Spleen (tissue), 7 donors: ENCODE measurements around the genes CATSPERZ and ATG2A.

DNA sequence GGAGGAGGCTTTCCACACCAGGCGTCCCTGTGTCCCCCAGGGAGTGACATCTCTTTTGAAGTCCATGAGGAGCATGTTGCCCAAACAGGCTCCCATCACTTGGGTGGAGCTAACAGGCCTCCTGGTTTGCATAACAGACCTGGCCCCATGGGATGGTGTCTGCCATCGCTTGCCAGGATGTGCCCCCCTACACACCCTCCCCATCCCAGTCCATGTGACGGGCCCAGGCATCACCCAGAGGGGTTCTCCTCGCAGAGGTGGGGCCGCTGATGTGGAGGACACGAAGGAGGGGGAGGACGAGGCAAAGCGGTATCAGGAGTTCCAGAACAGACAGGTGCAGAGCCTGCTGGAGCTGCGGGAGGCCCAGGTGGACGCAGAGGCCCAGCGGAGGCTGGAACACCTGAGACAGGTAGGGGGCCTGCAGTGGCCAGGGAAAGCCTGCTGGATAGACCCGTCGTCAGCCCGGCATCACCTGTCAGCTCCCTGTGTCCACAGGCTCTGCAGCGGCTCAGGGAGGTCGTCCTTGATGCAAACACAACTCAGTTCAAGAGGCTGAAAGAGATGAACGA, 14.4 kb downstream of the PLCB3 start:
- PRO-cap, 4 experiments = no peak in any of the 4 experiments
- RAMPAGE, long total RNA, 4 experiments = no peak in any of the 4 experiments

GRCh38 chr11:64284947-64285636, 556 bp upstream of the GPR137 start:
- PRO-cap, 4 experiments = peak in 4 of 4 experiments; most common plus-strand start chr11:64285201 (in 4); most common minus-strand start chr11:64285112 (in 3)
- RAMPAGE, long total RNA, 4 experiments = start-site peak on the plus strand in 1 of 4 experiments, at chr11:64285184-64285260 at its widest, 49 reads per replicate

- PRO-cap, 4 experiments = no peak in any of the 4 experiments
- RAMPAGE, long total RNA, 4 experiments = no peak in any of the 4 experiments
These were observed at the start of gene CATSPERZ for GRCh38 chr11:64300117-64301015. Gene CATSPERZ, plus strand, starts transcription at chr11:64300358.

DNA sequence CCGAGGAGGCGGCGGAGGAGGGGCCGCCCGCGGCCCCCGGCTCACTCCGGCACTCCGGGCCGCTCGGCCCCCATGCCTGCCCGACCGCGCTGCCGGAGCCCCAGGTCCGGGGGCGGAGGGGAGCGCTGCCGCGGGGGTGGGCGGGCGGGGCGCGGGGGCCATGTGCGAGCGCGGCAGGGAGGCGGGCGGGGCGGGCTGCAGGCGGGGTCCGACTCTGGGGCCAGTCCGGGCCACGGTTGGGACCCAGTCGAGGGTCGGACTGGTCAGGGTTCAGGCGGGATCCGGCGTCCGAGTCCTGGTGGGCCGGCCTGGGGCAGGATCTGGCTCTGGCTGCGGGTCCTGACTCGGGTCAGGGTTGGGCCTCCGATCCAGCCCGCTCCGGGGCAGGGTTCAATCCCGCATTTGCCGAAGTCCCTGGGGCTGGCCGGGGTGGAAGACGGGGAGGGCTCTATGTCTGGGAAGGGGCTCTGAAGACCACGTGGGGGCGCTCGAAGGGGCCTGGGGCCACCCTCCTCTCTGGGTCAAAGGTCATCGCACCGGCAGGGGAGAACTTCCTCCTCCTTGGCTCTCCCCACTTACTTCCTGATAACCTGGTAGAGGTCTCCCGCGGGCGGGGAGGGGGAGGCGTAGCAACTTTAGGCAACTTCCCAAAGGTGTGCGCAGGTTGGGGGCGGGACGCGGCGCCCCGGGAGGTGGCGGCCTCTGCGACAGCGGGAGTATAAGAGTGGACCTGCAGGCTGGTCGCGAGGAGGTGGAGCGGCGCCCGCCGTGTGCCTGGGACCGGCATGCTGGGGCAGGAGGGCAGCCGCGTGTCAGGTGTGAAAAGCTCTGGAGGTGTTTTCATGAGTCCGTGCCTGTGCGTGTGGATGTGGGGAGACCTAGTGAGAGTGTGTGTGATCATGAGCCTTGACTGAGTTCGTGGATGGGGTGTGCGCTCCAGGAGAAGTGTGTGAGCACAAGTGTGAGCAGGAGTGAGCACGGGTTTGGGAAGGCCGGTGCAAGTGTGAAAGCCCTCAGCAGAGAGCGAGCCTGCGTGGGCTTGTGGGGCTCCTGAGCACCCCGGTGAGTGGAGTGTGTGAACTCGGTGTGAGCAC, 656 bp downstream of the ESRRA start:
- PRO-cap, 4 experiments = peak in 4 of 4 experiments; most common plus-strand start position 246 of the sequence (in 3); most common minus-strand start position 469 of the sequence (in 4)
- RAMPAGE, long total RNA, 4 experiments = no peak in any of the 4 experiments

DNA sequence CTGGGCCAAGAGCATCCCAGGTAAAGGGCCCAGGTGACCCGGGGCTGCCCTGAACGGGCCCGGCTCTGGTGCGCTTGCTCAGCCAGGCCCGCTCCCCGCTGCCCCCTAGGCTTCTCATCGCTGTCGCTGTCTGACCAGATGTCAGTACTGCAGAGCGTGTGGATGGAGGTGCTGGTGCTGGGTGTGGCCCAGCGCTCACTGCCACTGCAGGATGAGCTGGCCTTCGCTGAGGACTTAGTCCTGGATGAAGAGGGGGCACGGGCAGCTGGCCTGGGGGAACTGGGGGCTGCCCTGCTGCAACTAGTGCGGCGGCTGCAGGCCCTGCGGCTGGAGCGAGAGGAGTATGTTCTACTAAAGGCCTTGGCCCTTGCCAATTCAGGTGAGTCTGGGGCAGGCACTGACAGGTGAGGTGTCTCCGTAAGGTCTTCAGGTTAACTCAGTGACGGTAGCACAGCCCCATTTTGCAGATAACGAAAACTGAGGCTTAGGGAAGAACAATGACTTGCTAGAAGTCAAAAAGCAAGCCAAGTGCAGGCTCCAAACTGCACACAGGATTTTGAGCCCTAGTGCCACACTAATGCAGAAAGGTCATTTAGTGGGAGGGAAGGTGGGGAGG, 2.4 kb downstream of the TRMT112 start:
- PRO-cap, 4 experiments = no peak in any of the 4 experiments
- RAMPAGE, long total RNA, 4 experiments = no peak in any of the 4 experiments

DNA sequence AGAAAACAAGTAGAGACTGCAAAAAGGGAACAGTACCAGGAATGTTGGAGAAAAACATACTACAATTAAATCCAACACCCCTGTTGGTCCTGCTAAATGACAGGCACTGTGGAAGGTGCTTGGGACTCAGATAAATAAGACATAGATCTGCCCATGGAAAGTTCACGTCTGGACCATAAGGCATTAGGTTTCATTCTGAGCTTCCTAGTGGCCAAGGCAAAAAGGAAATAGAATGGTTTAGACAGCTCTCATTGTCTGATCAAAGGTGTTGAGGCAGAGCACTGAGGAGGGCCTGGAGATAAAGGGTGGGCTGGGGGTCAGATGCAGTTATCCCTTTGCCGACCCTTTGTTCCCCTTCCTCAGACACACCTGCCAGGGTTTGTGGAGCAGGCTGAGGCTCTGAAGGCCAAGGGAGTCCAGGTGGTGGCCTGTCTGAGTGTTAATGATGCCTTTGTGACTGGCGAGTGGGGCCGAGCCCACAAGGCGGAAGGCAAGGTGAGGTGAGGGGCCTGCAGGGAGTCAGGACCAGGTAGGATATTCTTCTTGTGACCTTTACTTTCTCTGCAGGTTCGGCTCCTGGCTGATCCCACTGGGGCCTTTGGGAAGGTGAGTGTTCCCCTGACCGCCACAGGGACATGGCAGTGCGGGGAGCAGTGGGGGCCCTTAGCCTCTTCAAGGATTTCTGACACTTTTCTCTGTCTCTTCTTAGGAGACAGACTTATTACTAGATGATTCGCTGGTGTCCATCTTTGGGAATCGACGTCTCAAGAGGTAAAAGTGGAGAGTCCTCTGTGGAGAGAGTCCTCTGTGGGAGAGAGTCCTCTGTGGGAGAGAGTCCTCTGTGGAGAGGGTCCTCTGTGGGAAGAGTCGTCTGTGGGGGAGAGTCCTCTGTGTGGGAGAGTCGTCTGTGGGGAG, 2.6 kb downstream of the PRDX5 start:
- PRO-cap, 4 experiments = no peak in any of the 4 experiments
- RAMPAGE, long total RNA, 4 experiments = no peak in any of the 4 experiments

DNA sequence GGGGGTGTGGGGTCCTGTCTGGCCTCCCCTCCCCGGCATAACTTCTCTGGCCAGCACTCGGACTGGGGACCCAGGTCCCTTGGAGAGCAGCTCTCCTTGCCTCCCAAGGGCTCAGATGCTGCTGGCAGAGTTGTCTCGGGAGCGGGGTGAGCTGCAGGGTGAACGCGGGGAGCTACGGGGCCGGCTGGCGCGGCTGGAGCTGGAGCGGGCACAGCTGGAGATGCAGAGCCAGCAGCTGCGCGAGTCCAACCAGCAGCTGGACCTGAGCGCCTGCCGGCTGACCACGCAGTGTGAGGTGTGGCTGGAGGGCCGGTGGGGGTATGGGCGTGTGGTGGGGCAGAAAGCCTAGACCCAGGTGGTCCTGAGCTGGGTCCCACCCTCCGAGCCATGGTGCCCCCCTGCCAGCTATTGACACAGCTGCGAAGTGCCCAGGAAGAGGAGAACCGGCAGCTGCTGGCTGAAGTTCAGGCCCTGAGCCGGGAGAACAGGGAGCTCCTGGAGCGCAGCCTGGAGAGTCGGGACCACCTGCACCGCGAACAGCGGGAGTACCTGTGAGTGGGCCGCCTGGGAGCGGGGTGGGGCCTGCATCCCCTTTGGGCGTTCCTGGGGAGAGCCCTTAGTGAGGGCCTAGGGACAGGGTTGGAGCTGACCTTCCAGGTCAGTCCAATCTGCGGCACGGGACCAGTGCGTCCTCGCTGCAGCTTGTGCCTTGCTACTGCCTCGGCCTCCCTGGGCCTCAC, 5.8 kb upstream of the RPS6KA4 start:
- PRO-cap, 4 experiments = no peak in any of the 4 experiments
- RAMPAGE, long total RNA, 4 experiments = no peak in any of the 4 experiments

- PRO-cap, 4 experiments = no peak in any of the 4 experiments
- RAMPAGE, long total RNA, 4 experiments = no peak in any of the 4 experiments
These were observed 4.8 kb upstream of the RPS6KA4 start for GRCh38 chr11:64354269-64354488.

DNA sequence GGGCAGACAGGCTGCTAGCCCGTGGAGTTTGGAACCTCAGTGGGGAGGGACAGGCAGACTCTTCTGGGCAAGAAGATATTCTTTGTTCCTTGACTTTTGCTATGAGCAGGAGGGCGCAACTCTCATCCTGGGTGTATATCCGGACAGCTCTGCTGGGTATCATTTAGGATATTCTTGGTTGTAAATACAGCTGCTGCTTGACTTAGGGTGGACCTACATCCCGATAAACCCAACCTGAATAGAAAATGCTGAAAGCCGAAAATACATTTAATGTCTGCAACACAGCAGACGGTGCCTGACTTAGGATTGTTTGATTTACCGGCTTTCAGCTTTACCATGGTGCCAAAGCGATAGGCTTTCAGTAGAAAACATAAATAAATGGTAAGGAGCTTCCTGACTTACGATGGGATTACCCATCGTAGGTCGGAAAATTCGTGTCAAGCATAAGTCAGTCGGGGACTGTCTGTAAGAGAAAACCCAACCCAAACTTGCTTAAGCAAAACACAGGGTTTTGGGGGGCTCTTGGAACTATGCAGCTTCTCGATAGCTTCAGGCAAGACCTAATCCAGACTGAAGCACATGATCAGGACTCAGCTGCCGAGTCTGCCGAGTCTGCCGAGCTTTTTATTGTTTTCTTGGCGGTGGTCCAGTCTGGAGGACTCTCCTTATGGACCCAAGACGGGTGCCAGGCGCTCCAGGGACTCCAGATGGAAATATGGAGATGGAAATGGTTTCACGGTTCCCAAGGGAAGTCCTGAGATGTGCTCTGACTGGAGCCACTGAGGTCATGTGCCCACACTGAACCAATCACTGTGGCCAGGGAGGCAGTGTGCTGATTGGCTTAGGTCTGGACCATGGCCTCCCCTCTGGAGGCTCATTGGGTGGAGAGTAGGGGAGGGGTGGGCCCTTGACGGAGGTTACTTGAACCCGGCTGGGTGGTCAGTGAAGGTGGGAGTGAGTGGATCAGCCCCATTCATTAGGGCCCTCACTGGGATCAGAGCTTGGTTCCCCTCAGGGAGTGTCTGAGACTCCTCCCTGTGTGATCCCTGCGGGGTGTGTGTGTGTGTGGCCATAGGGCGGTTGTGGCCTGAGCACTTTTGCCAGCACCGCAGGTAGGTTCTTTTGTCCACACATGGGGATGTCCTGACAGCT, 13.7 kb downstream of the RPS6KA4 start:
- PRO-cap, 4 experiments = peak in 1 of 4 experiments; most common plus-strand start position 415 of the sequence (in 1)
- RAMPAGE, long total RNA, 4 experiments = no peak in any of the 4 experiments

DNA sequence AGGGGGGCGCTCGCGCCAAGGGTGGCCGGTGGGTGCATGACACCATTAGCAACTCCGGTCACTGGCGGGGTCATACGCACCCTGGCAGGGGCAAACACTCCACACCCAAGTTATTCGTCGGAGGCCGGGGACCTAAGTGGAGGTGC, 332 bp downstream of the RASGRP2 start:
- PRO-cap, 4 experiments = peak in 4 of 4 experiments; most common plus-strand start position 115 of the sequence (in 4)
- RAMPAGE, long total RNA, 4 experiments = no peak in any of the 4 experiments

DNA sequence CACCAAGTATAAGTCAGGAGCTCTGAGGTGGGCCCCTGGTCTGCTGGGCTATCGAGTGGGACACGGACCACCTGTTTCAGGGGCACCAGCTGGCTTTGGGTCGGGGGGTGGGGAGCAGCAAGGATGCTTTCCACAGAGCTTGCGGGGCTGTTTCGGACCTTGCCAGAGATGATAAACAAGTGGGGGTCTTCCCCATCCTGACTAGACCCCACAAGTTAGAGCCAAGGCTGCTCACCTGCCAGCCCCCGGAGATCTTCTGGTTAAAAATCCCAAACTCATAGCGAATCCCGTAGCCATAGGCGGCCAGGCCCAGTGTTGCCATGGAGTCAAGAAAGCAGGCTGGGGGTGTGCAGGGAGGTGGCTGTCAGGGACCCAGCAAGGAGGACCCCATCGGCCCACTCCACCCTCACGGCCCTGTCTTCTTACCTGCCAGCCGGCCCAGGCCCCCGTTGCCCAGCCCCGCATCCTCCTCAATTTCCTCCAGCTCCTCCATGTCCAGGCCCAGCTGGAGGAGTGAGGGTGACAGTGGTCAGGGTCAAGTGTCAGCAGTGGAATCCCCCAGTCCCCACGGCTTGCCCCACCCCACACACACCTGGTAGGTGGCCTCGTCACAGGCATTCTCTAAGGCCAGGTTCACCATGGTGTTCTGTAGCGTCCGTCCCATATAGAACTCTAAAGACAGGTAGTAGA, 1.6 kb downstream of the PYGM start:
- PRO-cap, 4 experiments = no peak in any of the 4 experiments
- RAMPAGE, long total RNA, 4 experiments = no peak in any of the 4 experiments

DNA sequence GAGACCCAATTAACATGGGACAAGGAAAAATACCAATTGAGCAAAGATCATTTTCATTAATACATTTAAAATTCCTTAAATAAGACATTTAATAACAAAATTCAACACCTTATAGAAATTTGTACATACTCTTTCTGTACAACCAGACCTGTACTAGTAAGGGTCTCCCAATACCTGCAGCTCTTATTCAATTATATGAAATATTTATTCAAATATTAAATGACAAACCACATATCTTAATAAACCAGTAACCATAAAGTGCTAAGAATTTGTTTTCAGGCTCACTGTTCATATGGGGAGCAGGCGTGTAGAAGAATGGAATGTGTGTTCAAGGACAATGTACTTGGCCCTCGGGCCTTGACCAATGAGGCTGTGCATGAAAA, 4.4 kb downstream of the SF1 start:
- PRO-cap, 4 experiments = no peak in any of the 4 experiments
- RAMPAGE, long total RNA, 4 experiments = no peak in any of the 4 experiments

- PRO-cap, 4 experiments = no peak in any of the 4 experiments
- RAMPAGE, long total RNA, 4 experiments = no peak in any of the 4 experiments
These were observed 3.6 kb downstream of the SF1 start for GRCh38 chr11:64774881-64775021.

DNA sequence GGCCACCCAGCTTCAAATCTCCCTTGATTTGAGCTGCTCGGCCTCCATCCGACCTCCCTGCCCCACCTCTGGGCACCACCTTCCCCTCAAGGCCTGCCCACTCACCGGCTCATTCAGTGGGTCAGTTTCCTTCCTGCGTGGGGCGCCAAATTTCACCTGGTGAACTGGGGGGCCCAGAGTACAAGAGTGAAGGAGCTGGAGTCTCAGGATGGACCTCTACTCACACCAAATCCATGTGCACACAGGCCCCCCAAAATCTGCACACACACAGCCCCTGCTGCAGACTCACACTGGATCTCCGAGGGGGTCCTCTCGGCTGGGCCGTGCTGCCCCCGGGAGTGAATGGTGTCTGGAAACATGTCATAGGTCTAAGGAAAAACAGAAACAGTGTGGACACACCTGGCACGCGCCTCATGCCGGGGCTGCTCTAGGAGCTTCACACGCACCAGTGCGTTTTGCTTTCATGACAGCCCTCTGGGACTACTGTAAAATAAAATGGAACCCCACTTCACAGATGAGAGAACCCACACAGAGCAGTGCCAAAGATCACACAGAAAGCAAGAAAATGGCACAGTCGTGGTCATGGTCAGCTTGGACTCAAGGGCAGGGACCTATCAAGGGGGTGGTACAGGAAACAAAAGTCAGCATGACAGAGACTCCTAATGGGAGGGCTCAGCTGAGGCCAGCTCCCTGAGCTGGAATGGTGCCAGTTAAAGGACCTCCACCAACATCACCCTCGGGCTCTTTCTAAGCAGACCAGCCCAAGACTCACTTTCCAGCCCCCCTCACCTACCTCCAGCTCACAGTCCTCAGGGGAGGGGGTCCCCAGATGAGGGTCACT, 3.5 kb downstream of the MAP4K2 start:
- PRO-cap, 4 experiments = peak in 2 of 4 experiments; most common minus-strand start position 599 of the sequence (in 2)
- RAMPAGE, long total RNA, 4 experiments = start-site peak on the minus strand in 2 of 4 experiments, centred at positions 537 to 573 of the sequence, 22 to 28 reads per replicate

DNA sequence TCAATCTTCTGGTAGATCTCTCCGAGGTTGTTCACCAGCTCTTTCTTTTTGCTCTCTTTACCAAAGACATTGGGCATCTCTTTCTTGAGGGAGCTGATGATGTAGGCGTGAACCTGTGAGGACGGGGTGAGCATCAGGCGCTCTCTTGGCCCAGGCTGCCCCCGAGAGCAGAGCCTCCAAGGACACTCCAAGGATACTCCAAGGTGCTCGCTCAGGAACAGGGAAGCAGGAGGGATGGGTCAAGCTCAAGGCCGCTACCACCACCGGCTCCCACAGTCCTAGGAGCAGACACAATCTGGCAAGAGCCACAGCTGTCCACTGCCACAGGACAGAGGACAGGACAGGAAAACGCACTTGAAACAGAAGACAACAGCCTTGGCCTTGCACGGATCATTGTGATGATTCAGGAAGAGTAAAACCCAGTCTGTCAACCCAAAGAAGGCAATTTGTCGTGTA, 10.9 kb upstream of the CDC42BPG start:
- PRO-cap, 4 experiments = no peak in any of the 4 experiments
- RAMPAGE, long total RNA, 4 experiments = no peak in any of the 4 experiments

DNA sequence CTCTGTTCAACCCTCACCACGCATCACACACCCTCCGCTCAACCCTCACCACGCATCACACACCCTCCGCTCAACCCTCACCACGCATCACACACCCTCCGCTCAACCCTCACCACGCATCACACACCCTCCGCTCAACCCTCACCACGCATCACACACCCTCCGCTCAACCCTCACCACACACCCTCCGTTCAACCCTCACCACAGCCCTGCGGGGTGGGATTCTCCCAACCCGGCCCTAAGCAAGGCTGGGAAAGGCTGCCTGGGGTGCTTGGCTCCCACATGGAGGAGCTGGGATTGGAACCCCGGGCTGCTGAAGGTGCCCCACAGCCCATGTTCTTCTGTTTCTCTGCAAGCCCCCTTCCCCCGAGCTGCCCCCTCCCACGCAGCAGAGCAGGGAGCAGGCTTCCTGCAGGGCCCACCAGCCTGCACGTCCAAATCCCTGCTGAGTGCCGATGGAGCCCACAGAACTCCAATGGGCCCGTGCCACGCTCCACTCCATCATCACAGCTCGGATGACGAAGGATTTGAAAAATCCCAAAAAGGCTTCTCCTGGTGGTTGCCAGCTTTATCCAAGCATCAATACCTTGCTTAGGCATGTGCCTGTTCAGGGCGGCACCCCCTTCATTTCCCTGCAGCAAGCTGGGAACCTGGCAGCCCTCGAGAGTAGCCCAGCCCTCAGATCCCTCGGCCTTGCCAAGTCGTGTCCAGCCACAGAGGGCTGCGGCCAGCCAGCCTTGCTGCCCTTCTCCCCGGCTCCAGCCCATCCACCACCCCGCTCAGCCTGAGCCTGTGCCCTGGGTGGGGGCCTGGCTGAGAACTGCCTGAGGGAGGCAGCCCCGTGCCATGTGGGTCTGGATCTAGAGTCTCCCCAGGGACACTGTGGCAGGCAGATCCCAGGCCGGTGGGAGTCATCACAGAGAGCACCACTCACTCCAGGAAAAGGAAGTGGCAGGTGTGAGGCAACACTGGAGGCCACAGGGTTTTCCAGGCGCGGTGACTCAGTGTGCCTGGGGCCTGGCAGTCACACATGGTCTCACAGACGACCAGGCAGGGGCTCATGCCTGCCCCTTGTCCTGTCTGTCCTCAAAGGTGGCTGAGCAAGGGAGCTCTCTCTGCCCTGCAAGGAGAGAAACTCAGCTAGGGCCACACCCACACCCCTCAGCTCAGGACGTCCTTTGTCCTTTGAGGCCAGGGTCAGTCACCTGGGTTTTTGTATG, 11.8 kb upstream of the CDC42BPG start:
- PRO-cap, 4 experiments = peak in 1 of 4 experiments; most common plus-strand start position 1,031 of the sequence (in 1); most common minus-strand start position 999 of the sequence (in 1)
- RAMPAGE, long total RNA, 4 experiments = no peak in any of the 4 experiments

GRCh38 chr11:64865572-64866122, 12.8 kb downstream of the EHD1 start:
- PRO-cap, 4 experiments = peak in 1 of 4 experiments; most common minus-strand start chr11:64865666 (in 1)
- RAMPAGE, long total RNA, 4 experiments = no peak in any of the 4 experiments

DNA sequence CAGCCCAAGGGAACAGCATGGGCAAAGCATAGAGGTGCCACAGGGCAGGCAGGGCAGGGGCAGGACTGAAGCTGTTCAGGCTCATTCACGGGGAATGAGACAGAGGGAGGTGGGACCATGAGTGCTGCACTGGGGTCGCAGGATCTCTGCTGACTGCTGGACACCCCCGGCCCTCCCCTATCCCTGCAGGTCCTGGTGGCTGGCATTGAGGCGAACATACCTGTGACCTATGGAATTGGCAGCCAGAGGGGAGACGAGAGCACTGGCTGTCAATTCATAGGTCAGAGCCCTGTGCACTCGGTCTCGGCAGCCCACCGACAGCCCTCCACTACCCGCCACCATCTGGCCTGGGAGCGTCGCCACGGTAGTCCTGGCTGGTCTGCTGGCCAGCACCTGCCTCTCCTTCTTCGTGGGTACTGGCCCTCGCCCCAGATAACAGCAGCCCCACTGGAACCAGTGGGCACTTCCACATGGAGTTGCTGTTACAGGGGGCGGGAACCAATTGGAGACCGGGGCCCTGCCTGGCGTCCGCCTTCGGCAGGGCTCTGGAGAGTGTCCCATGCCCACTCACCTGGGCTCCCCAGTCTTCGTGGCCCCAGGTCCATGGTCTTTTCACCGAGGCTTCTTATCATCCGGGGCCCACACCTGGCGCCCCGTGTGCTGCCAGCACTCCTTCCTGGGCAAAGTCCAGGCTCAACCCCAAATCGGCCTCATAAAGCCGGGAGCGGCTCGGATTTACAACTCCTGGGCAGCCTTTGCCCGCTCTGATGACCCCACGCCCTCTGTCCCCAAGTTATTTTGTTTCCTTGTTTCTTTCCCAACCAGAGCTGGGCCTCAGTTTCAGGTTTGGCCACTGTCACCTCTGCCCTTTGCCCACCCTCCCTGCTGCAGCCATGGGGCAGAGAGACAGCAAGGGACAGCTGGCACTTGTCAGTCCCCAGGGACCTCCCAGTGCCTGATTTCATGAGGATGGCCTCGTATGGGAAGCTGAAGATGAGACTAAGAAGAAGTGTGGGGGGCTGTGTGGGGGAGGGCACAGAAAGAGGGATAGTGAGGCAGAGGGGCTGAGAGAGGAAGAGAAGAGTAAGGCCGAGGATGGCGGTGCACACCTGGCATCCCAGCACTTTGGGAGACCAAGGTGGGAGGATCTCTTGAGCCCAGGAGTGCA, 12.9 kb upstream of the EHD1 start:
- PRO-cap, 4 experiments = peak in 1 of 4 experiments; most common plus-strand start position 1,089 of the sequence (in 1)
- RAMPAGE, long total RNA, 4 experiments = no peak in any of the 4 experiments

GRCh38 chr11:64900670-64901366, 16.2 kb downstream of the ATG2A start:
- PRO-cap, 4 experiments = no peak in any of the 4 experiments
- RAMPAGE, long total RNA, 4 experiments = no peak in any of the 4 experiments

DNA sequence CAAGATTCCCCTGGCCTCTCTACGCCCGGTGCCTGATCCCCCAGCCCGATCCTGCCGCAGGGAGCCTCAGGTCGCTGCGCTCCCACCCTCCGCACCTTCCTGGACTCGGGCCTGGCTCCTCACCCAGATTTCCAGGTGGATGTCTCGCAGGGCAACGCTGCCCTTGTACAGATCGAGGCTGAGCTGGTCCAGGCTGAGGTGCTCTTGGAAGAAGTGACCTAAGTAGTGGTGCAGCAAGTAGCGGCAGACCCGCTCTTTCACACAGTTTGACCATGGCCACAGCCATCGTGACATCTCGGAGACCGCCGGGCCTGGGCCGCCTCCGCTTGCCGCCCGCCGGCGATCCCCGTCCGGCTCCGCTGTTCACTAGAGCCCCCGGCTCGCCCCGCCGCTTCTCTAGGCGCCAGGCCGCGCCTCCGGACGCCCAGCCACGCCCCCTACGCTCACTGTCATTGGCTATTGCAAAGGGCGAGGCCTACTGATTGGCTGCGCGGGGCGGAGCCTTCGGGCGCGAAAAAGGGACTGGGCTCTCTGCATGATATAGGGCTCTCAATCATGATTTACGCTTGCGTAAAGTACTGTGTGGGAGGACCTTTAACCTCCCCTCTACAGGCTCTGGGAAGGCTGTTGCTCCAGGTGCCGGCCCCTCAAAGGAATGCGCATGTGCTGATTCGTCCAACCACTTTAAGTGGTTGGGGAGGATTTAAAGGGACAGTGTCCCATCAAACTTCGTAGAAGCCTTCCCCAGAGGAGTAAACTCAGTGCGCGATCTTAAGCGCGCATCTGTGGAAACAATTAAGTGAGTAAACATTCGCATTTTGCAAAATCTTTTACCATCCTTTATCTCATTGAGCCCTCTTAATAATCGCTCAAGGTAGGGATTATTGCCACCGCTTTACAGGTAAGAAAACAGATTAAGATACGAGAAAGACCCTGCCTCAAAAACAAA, at the start of gene ATG2A:
TSS of gene ATG2A (minus strand) at position 368 of the 949 bp plus-strand sequence.
- PRO-cap, 4 experiments = peak in 4 of 4 experiments; most common plus-strand start position 687 of the sequence (in 1); most common minus-strand start position 368 of the sequence (in 4)
- RAMPAGE, long total RNA, 4 experiments = start-site peak on the minus strand in 3 of 4 experiments, centred at positions 358 to 369 of the sequence, 90 to 196 reads per replicate